ENCODE measurements around a stretch of chr7.

DNA sequence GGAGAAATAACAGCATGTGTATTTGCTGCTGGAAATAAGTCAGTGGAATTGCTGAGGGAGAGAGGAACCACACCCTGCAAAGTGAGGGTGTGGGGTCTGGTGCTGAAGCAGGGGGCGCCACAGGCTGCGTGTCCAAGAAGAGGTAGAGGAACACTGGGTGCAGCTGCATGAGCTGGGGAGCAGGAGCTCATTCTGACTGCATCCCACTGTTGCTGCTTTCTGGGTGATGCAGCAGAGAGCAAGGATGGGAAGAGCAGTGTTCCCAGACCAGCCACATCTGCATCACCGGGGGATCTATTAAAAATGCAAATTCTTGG, 97.2 kb upstream of the DNAJB6 start:
- RAMPAGE, long total RNA, result no peak
- RRBS, result no CpG with 5 or more reads among the region's 3 CpGs
PRO-cap:
- standard, result unidirectional peak, plus-strand start at position 82 of the sequence
- CoPRO, capped RNA only, 2 experiments, result no peak in any of the 2 experiments
- CoPRO, capped and uncapped RNA, 2 experiments, result no peak in any of the 2 experiments
- CoPRO, uncapped RNA only, 2 experiments, result no peak in any of the 2 experiments
CAGE:
- cytosol, long polyA plus RNA, result no peak
- long polyA plus RNA, result no peak
- nucleolus, long total RNA, result no peak
- nucleus, long polyA plus RNA, result no peak

GRCh38 chr7:157263831-157264499, 72.8 kb upstream of the DNAJB6 start:
- RAMPAGE, long total RNA, result no peak
- RRBS, result no CpG with 5 or more reads among the region's 9 CpGs
PRO-cap:
- standard, result no peak
- CoPRO, capped RNA only, 2 experiments, result no peak in any of the 2 experiments
- CoPRO, capped and uncapped RNA, 2 experiments, result no peak in any of the 2 experiments
- CoPRO, uncapped RNA only, 2 experiments, result peak in 1 of 2 experiments; most common plus-strand start chr7:157264094 (in 1)
CAGE:
- cytosol, long polyA plus RNA, result no peak
- long polyA plus RNA, result no peak
- nucleolus, long total RNA, result no peak
- nucleus, long polyA plus RNA, result no peak

DNA sequence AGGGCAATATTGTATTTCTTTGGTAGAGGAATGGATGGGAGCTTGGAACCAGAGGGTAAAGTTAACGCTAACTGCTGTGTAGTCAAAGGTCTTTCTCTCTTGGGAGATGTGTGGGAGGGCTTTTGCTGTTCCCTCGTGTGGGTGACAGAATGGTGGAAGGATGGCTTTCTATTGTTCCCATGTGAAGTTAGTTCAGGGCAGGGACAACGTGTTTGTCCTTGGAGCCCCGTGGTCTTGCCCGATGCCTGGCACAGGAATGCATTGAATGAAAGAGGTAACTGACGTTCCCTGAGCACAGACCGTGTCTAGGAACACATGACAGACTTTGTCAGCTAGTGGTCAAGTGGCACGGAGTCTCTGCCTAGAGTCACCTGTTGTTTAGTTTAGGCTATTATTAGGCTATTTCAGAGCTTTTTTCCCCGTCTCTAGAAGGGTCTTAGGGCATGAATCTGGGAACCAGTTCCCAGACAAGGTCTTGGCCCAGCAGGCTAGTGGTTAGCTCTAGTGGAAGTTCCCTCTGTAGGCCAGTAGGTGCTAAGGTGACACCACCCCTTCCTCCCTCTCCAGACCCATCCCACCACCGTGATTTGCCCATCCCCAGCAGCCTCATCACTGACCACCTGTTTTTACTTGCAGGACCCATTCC, 21.2 kb downstream of the DNAJB6 start:
- RAMPAGE, long total RNA, result no peak
- RRBS, result no CpG with 5 or more reads among the region's 10 CpGs
PRO-cap:
- standard, result no peak
- CoPRO, capped RNA only, 2 experiments, result no peak in any of the 2 experiments
- CoPRO, capped and uncapped RNA, 2 experiments, result no peak in any of the 2 experiments
- CoPRO, uncapped RNA only, 2 experiments, result peak in 1 of 2 experiments; most common plus-strand start position 381 of the sequence (in 1)
CAGE:
- cytosol, long polyA plus RNA, result no peak
- long polyA plus RNA, result no peak
- nucleolus, long total RNA, result no peak
- nucleus, long polyA plus RNA, result no peak

GRCh38 chr7:157404796-157405505, 68.1 kb downstream of the DNAJB6 start:
- RAMPAGE, long total RNA, result no peak
- RRBS, result no CpG with 5 or more reads among the region's 16 CpGs
PRO-cap:
- standard, result bidirectional peak, plus-strand start at chr7:157405202, minus-strand start at chr7:157405083
- CoPRO, capped RNA only, 2 experiments, result no peak in any of the 2 experiments
- CoPRO, capped and uncapped RNA, 2 experiments, result no peak in any of the 2 experiments
- CoPRO, uncapped RNA only, 2 experiments, result peak in 1 of 2 experiments; most common plus-strand start chr7:157405416 (in 1)
CAGE:
- cytosol, long polyA plus RNA, result no peak
- long polyA plus RNA, result no peak
- nucleolus, long total RNA, result no peak
- nucleus, long polyA plus RNA, result no peak

DNA sequence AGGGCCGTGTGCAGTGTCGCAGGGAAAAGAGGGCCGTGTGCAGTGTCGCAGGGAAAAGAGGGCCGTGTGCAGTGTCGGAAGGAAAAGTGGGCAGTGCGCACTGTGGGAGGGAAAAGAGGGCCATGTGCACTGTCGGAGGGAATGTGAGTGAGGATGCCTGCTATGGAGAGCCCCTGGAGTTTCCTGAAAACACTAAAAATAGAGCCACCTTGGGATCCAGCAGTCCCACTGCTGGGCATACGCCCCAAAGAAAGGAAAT, 188.9 kb downstream of the DNAJB6 start:
- RAMPAGE, long total RNA, result no peak
- RRBS, result no CpG with 5 or more reads among the region's 9 CpGs
PRO-cap:
- standard, result no peak
- CoPRO, capped RNA only, 2 experiments, result no peak in any of the 2 experiments
- CoPRO, capped and uncapped RNA, 2 experiments, result no peak in any of the 2 experiments
- CoPRO, uncapped RNA only, 2 experiments, result no peak in any of the 2 experiments
CAGE:
- cytosol, long polyA plus RNA, result no peak
- long polyA plus RNA, result no peak
- nucleolus, long total RNA, result no peak
- nucleus, long polyA plus RNA, result no peak

- RAMPAGE, long total RNA, result no peak
- RRBS, result no CpG with 5 or more reads among the region's 47 CpGs
PRO-cap:
- standard, result no peak
- CoPRO, capped RNA only, 2 experiments, result no peak in any of the 2 experiments
- CoPRO, capped and uncapped RNA, 2 experiments, result no peak in any of the 2 experiments
- CoPRO, uncapped RNA only, 2 experiments, result no peak in any of the 2 experiments
CAGE:
- cytosol, long polyA plus RNA, result no peak
- long polyA plus RNA, result no peak
- nucleolus, long total RNA, result no peak
- nucleus, long polyA plus RNA, result no peak
These were observed 232.0 kb downstream of the DNAJB6 start for GRCh38 chr7:157568416-157569497.

DNA sequence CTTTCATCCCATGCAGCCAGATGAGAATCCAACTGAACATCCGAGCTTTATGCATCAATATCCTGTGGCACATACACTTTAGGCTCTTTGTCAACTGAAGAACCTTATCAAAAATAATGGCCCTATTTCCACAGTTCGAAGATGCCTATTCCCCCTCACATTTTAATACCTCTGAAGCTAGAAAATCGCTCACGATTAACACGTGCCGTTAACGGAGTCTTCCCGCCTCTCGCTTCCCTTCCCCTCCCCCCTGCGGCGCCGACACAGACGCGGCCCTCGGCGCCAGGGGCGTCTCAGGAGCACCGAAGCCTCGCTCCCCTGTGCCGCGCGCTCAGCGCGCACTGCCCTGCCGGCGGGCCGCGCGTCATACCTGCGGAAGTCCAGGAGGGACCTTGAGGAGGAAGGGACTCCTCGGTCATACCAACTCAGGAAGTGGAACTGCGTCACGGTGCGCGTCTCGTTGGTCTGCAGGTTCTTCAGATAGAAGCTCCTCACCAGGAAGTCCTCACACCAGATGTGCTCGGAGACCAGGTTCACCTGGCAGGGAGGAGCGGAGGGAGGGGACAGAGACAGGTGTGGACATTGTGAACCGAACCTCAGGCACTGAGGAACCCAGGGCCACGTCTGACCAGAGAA, 239.6 kb downstream of the DNAJB6 start:
- RAMPAGE, long total RNA, result no peak
- RRBS, result no CpG with 5 or more reads among the region's 40 CpGs
PRO-cap:
- standard, result no peak
- CoPRO, capped RNA only, 2 experiments, result no peak in any of the 2 experiments
- CoPRO, capped and uncapped RNA, 2 experiments, result no peak in any of the 2 experiments
- CoPRO, uncapped RNA only, 2 experiments, result no peak in any of the 2 experiments
CAGE:
- cytosol, long polyA plus RNA, result no peak
- long polyA plus RNA, result no peak
- nucleolus, long total RNA, result no peak
- nucleus, long polyA plus RNA, result no peak

GRCh38 chr7:157827125-157827529, 490.3 kb downstream of the DNAJB6 start:
- RAMPAGE, long total RNA, result no peak
- RRBS, result no CpG with 5 or more reads among the region's 7 CpGs
PRO-cap:
- standard, result no peak
- CoPRO, capped RNA only, 2 experiments, result no peak in any of the 2 experiments
- CoPRO, capped and uncapped RNA, 2 experiments, result no peak in any of the 2 experiments
- CoPRO, uncapped RNA only, 2 experiments, result no peak in any of the 2 experiments
CAGE:
- cytosol, long polyA plus RNA, result no peak
- long polyA plus RNA, result no peak
- nucleolus, long total RNA, result no peak
- nucleus, long polyA plus RNA, result no peak

GRCh38 chr7:157905840-157906017, 568.9 kb downstream of the DNAJB6 start:
- RAMPAGE, long total RNA, result no peak
- RRBS, result no CpG with 5 or more reads among the region's 7 CpGs
PRO-cap:
- standard, result no peak
- CoPRO, capped RNA only, 2 experiments, result no peak in any of the 2 experiments
- CoPRO, capped and uncapped RNA, 2 experiments, result no peak in any of the 2 experiments
- CoPRO, uncapped RNA only, 2 experiments, result no peak in any of the 2 experiments
CAGE:
- cytosol, long polyA plus RNA, result no peak
- long polyA plus RNA, result no peak
- nucleolus, long total RNA, result no peak
- nucleus, long polyA plus RNA, result no peak

- RAMPAGE, long total RNA, result no peak
- RRBS, result no CpG with 5 or more reads among the region's 10 CpGs
PRO-cap:
- standard, result no peak
- CoPRO, capped RNA only, 2 experiments, result no peak in any of the 2 experiments
- CoPRO, capped and uncapped RNA, 2 experiments, result no peak in any of the 2 experiments
- CoPRO, uncapped RNA only, 2 experiments, result no peak in any of the 2 experiments
CAGE:
- cytosol, long polyA plus RNA, result no peak
- long polyA plus RNA, result no peak
- nucleolus, long total RNA, result no peak
- nucleus, long polyA plus RNA, result no peak
These were observed 569.2 kb downstream of the DNAJB6 start for GRCh38 chr7:157906018-157906400.

GRCh38 chr7:158049032-158049842, 538.4 kb downstream of the PTPRN2 start:
- RAMPAGE, long total RNA, result no peak
- RRBS, result no CpG with 5 or more reads among the region's 12 CpGs
PRO-cap:
- standard, result no peak
- CoPRO, capped RNA only, 2 experiments, result no peak in any of the 2 experiments
- CoPRO, capped and uncapped RNA, 2 experiments, result no peak in any of the 2 experiments
- CoPRO, uncapped RNA only, 2 experiments, result no peak in any of the 2 experiments
CAGE:
- cytosol, long polyA plus RNA, result no peak
- long polyA plus RNA, result no peak
- nucleolus, long total RNA, result no peak
- nucleus, long polyA plus RNA, result no peak

- RAMPAGE, long total RNA, result no peak
- RRBS, result no CpG with 5 or more reads among the region's 55 CpGs
PRO-cap:
- standard, result no peak
- CoPRO, capped RNA only, 2 experiments, result no peak in any of the 2 experiments
- CoPRO, capped and uncapped RNA, 2 experiments, result no peak in any of the 2 experiments
- CoPRO, uncapped RNA only, 2 experiments, result no peak in any of the 2 experiments
CAGE:
- cytosol, long polyA plus RNA, result no peak
- long polyA plus RNA, result no peak
- nucleolus, long total RNA, result no peak
- nucleus, long polyA plus RNA, result no peak
These were observed 423.4 kb downstream of the PTPRN2 start for GRCh38 chr7:158164091-158164678.

DNA sequence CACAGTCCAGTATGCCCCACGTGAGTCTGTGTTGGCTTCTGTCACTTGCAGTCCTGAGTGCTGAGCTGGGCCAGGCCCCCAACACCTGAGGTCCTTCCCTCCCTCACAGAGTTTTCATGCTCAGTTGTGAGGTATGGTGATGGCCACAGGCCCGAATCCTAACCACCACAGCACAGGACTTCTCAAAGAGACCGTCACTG, 239.2 kb downstream of the PTPRN2 start:
- RAMPAGE, long total RNA, result no peak
- RRBS, result no CpG with 5 or more reads among the region's 3 CpGs
PRO-cap:
- standard, result no peak
- CoPRO, capped RNA only, 2 experiments, result no peak in any of the 2 experiments
- CoPRO, capped and uncapped RNA, 2 experiments, result no peak in any of the 2 experiments
- CoPRO, uncapped RNA only, 2 experiments, result no peak in any of the 2 experiments
CAGE:
- cytosol, long polyA plus RNA, result no peak
- long polyA plus RNA, result no peak
- nucleolus, long total RNA, result no peak
- nucleus, long polyA plus RNA, result no peak

DNA sequence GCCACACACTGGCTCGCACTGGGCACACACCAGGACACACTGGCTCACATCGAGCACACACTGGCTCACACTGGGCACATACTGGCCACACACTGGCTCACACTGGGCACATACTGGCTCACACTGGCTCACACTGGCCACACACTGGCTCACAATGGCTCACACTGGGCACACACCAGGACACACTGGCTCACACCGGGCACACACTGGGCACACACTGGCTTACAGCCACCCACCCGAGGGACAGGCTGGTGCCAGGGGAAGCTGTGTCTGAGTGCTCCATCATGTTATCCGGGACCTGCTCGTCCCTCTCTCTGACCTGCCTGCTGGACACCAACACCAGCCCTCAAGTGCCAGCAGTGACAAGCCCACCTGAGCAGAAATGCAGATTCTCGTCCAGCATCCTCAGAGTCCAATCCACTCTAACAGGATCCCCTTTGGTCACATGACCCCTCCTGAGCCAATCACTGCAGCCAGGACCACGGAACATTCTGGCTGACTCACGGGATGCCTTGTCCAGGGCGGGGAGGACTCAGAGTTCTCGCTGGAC, 155.9 kb downstream of the PTPRN2 start:
- RAMPAGE, long total RNA, result no peak
- RRBS, result 22% methylated on average over 1 of the region's 11 CpGs
PRO-cap:
- standard, result no peak
- CoPRO, capped RNA only, 2 experiments, result no peak in any of the 2 experiments
- CoPRO, capped and uncapped RNA, 2 experiments, result no peak in any of the 2 experiments
- CoPRO, uncapped RNA only, 2 experiments, result no peak in any of the 2 experiments
CAGE:
- cytosol, long polyA plus RNA, result no peak
- long polyA plus RNA, result no peak
- nucleolus, long total RNA, result no peak
- nucleus, long polyA plus RNA, result no peak

GRCh38 chr7:158590673-158590817, 2.9 kb upstream of the PTPRN2 start:
- RAMPAGE, long total RNA, result no peak
- RRBS, result no CpG with 5 or more reads among the region's 7 CpGs
PRO-cap:
- standard, result no peak
- CoPRO, capped RNA only, 2 experiments, result no peak in any of the 2 experiments
- CoPRO, capped and uncapped RNA, 2 experiments, result no peak in any of the 2 experiments
- CoPRO, uncapped RNA only, 2 experiments, result no peak in any of the 2 experiments
CAGE:
- cytosol, long polyA plus RNA, result no peak
- long polyA plus RNA, result no peak
- nucleolus, long total RNA, result no peak
- nucleus, long polyA plus RNA, result no peak

DNA sequence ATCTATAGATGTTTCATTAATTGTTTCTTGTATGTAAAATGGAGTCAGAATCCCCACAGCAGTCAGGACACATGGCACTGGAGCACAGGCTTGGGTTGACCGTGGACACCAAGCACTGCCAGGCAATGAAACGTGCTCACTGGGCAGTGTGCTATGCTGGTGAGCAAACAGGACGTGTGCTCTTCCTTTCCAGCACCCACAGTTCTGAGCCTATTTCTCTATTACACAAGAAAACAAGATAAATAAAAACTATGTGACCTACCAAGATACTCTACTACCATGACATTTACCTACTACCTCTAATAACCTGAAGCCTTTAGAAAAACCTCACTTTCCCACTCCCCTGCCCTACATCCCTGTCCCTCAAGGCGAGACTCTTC, 44.2 kb upstream of the PTPRN2 start:
- RAMPAGE, long total RNA, result no peak
- RRBS, result no CpG with 5 or more reads among the region's 4 CpGs
PRO-cap:
- standard, result no peak
- CoPRO, capped RNA only, 2 experiments, result no peak in any of the 2 experiments
- CoPRO, capped and uncapped RNA, 2 experiments, result no peak in any of the 2 experiments
- CoPRO, uncapped RNA only, 2 experiments, result no peak in any of the 2 experiments
CAGE:
- cytosol, long polyA plus RNA, result no peak
- long polyA plus RNA, result no peak
- nucleolus, long total RNA, result no peak
- nucleus, long polyA plus RNA, result no peak

GRCh38 chr7:158696279-158696573, 8.4 kb downstream of the NCAPG2 start:
- RAMPAGE, long total RNA, result no peak
- RRBS, result no CpG with 5 or more reads among the region's 5 CpGs
PRO-cap:
- standard, result no peak
- CoPRO, capped RNA only, 2 experiments, result no peak in any of the 2 experiments
- CoPRO, capped and uncapped RNA, 2 experiments, result no peak in any of the 2 experiments
- CoPRO, uncapped RNA only, 2 experiments, result peak in 1 of 2 experiments; most common minus-strand start chr7:158696342 (in 1)
CAGE:
- cytosol, long polyA plus RNA, result no peak
- long polyA plus RNA, result no peak
- nucleolus, long total RNA, result no peak
- nucleus, long polyA plus RNA, result no peak

- RAMPAGE, long total RNA, result no peak
PRO-cap:
- standard, result no peak
- CoPRO, capped RNA only, 2 experiments, result no peak in any of the 2 experiments
- CoPRO, capped and uncapped RNA, 2 experiments, result no peak in any of the 2 experiments
- CoPRO, uncapped RNA only, 2 experiments, result no peak in any of the 2 experiments
CAGE:
- cytosol, long polyA plus RNA, result no peak
- long polyA plus RNA, result no peak
- nucleolus, long total RNA, result no peak
- nucleus, long polyA plus RNA, result no peak
These were observed 13.0 kb upstream of the NCAPG2 start for GRCh38 chr7:158717626-158717904.

- RAMPAGE, long total RNA, result no peak
- RRBS, result no CpG with 5 or more reads among the region's 16 CpGs
PRO-cap:
- standard, result no peak
- CoPRO, capped RNA only, 2 experiments, result no peak in any of the 2 experiments
- CoPRO, capped and uncapped RNA, 2 experiments, result no peak in any of the 2 experiments
- CoPRO, uncapped RNA only, 2 experiments, result peak in 2 of 2 experiments; most common minus-strand start chr7:158753422 (in 1)
CAGE:
- cytosol, long polyA plus RNA, result no peak
- long polyA plus RNA, result no peak
- nucleolus, long total RNA, result no peak
- nucleus, long polyA plus RNA, result no peak
These were observed 48.8 kb upstream of the NCAPG2 start for GRCh38 chr7:158753050-158754215.

Measured in K562 (cell line).